Hair follicle dermal papilla cell (primary cell): ENCODE data around the gene METTL2A.

GRCh38 chr17:59374262-59375287, 43.1 kb downstream of the YPEL2 start:
- CAGE, long polyA plus RNA, result no peak

DNA sequence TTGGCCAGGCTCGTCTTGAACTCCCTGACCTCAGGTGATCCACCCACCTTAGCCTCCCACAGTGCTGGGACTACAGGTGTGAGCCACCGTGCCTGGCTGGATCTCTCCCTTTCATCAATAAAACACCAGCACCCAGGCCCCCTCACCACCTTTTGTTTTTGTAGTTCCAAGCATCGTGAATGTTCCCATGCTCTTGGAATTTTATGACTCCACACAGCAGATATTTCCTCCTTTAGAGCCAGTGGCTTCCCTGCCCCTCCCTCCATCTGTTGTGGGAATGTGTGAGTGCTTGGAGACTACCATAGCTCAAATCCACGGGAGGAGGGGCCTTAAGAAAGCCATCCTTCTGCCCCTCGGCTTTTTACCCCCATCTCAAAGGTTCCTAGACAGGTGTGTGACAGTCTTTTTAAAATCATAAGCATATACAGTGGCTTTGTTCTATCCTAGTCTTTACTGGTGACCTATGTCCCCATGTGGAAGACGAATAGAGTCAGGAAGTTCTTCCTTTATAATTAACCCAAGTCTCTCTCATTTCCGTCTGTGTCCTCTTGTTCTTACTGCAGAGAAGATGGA, 47.2 kb downstream of the YPEL2 start:
- CAGE, long polyA plus RNA, result no peak

DNA sequence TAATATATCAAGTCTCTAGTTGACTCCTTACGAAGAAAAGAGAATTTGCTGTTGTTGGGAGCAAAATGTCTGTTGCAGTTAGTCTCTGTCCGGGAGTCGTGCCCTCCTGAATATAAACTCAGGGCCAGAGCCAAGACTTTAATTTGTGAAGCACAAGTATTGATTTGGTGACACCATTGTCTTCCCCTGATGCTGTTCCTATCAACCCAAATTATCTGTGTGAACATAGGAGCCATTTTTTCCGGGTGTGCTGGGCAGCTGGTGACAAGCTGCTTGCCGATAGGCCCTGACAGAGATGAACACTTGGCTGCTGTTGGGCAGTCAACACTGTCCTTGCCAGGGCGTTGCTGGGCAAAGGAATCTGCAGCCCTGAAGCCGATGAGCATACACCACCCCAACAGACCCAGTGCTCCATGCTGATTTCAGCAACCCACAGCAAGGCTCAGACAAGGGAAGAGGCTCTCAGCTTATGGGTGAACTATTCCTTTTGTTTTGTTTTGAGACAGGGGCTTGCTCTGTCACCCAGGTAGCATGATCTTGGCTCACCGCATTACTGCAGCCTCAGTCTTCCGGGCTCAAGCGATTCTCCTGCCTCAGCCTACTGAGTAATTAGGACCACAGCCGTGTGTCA, 105.4 kb downstream of the YPEL2 start:
- CAGE, long polyA plus RNA, result no peak

DNA sequence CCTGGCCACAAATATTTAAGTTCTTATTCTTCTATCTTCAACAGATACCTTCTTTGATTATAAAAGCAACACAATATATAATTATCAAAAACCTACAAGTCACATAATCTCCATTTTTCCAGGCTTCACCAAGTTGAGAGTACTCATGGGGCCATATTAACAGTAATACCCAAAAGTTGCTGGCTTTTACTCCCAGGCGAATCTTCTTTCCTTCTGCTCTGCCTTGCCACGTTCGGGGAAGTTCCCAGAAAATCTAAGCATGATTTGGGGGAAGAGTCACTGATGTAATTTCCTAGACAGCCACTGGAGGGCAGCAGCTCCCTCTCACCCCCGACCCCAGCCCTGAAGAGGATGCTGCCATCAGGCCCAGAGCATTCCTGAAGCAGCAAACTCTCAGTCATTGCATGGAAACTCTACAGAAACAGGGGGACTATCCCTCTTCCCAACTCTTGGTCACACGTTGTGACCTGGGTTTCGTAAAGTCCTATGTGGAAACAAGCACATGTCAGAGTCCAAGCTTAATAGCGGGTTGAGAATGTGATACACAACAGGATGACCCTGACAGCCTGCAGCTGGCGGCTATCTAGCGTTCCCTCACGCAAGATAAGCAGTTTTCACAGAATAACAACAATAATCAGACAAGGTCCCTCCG, 43.9 kb upstream of the DHX40 start:
- CAGE, long polyA plus RNA, result no peak

GRCh38 chr17:59634605-59635136, 15.0 kb downstream of the CLTC start:
- CAGE, long polyA plus RNA, result no peak

GRCh38 chr17:59786453-59787286, 79.2 kb downstream of the VMP1 start:
- CAGE, long polyA plus RNA, result no peak

- CAGE, long polyA plus RNA, result no peak
Measured at GRCh38 chr17:59814586-59815085, 78.1 kb downstream of the TUBD1 start.

DNA sequence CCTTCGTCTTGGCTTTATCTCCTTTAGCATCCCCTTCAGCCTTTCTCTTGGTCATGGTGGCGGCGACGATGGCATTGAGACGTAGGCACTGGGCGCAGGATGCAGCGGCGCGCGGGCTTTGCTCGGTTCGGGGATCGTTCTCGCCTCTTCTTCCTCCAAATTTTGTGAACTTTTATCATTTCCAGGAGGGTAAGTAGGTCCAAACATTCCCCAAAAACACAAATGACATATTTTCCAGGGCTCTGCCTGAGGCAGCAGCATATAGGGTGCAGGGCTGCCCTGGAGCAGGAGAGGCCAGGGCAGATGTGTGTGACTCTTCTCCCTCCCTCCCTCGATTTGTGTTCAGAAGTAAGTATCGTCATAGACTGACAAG, 13.1 kb downstream of the CHCT1 start:
- CAGE, long polyA plus RNA, result no peak

GRCh38 chr17:60487694-60488526, 38.1 kb downstream of the APPBP2 start:
- CAGE, long polyA plus RNA, result no peak

- CAGE, long polyA plus RNA, result no peak
Measured at GRCh38 chr17:60494323-60494824, 31.7 kb downstream of the APPBP2 start.

GRCh38 chr17:60573422-60573993, 26.5 kb upstream of the PPM1D start:
- CAGE, long polyA plus RNA, result no peak

DNA sequence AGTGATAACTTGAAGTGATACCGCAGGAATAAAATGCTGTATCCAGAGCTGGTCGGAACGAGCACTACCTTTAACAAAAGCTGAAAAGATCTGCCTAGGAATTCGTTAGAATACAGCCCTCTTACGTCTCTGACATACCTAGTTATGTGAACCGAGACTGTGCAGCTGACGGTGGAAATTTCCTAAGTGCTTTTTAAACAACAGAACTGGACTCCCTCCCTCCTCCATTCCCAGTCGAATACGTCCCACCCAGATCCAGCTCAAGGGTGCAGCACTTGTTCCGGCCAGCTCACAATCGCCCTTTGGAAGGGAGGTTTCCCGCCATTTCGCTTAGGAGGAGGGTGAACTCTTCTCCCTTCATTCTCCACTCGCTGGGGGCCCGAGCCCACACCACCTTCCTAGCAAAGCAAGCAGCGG, 536 bp upstream of the PPM1D start:
- CAGE, long polyA plus RNA, result no peak

DNA sequence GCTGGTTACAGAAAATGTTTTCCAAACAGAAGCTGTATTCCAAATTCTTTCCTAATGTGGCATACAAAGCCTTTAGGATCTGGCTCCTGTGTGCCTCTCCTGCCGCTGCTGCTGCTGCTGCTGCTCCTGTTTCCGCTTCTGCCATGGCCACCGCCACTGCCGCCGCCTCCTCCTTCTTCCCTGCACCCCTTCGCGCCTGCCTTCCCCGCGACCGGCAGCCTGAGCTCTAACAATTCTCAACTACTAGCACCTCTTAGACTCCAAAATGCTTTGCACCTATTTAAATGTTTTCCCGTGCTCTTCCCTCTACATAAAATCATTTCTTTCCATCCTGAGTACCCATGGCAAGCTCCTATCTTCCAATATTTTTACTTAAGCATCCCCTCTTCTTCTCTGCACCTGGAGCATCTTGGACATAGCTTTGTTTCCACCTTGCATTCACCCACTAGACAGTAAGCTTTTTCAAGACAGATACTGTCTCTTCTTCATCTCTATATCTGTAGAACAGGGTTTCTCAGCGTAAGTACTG, 263.7 kb upstream of the TBX2 start:
- CAGE, long polyA plus RNA, result no peak

- CAGE, long polyA plus RNA, result no peak
Measured at GRCh38 chr17:61406221-61406571, 6.6 kb downstream of the TBX2 start.

GRCh38 chr17:61980518-61981008, 52.8 kb upstream of the INTS2 start:
- CAGE, long polyA plus RNA, result no peak

- CAGE, long polyA plus RNA, result no peak
Measured at GRCh38 chr17:61982336-61983142, 54.8 kb upstream of the INTS2 start.

GRCh38 chr17:62003600-62004303, 61.3 kb downstream of the MED13 start:
- CAGE, long polyA plus RNA, result no peak

GRCh38 chr17:62029754-62030231, 35.3 kb downstream of the MED13 start:
- CAGE, long polyA plus RNA, result no peak

DNA sequence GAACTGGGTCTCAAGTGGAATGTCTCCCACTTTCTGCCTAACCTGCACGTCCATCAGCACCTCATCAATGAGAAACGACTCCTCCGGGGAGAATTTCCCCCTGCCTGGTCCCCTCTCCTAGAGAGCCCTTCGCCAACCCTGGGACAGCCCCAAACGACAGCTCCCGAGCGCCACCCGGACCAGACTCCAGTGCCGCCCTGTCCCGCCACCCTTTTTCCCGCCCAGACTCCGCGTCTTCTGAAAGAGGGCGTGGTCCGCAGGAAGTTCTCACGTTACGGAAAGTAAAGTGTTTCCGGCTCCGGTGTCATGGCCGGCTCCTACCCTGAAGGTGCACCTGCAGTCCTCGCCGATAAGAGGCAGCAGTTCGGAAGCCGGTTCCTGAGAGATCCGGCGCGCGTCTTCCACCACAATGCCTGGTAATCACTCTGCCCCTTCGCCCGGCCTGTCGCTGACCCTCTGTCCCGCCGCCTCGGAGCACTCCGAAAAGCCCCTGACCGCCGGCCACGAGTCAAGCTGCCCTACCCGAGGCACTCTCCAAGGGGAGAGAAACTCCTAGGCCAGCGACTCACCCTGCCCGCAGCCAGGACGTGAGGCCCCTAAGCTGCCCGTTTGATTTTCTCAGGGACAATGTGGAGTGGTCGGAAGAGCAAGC, at the start of gene METTL2A:
TSS of gene METTL2A (plus strand) at position 301 of the 652 bp plus-strand sequence.
- CAGE, long polyA plus RNA, result no peak

DNA sequence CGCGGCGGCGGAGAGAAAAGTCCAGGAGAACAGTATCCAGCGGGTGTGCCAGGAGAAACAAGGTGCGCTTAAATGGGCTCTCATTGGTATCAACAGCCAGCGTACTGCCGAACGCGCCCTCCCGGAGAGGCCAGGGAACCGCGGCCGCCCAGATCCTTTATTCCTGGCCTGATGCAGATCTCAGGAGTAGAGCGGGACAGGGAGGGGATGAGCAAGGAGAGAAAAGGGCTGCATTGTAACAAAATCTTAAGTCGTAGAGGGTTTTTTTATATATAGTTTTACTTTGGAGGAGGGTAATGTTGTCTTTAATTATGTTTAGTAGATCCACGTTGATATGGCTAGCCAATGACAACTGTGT, 531 bp downstream of the METTL2A start:
- CAGE, long polyA plus RNA, result no peak